HT1080 (cell line): ENCODE results near the genes CASP9 and CLCNKA.

RAMPAGE:
- cytosol, long total RNA: no peak
- long total RNA: no peak
- nucleus, long total RNA: no peak
These were observed 129.8 kb upstream of the TMEM51 start for GRCh38 chr1:15023598-15024359.

DNA sequence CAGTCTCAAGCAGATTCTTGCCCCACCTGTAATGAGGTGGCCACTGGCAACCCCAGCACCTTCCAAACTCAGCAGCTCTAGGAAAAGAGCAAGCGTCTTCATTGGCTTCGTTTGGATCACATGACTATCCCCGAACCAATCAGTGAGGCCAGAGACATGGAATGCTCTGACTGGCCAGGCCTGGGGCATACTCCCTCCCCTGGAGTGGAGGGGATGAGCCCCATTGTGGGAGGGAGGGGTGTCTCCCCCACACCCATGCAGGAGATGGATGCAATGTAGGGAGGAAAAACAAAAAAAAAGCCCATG lies 32.5 kb downstream of the FHAD1 start:
RAMPAGE:
- cytosol, long total RNA: no peak
- long total RNA: no peak
- nucleus, long total RNA: no peak

GRCh38 chr1:15308655-15309130 lies 61.7 kb downstream of the FHAD1 start:
RAMPAGE:
- cytosol, long total RNA: no peak
- long total RNA: no peak
- nucleus, long total RNA: no peak

GRCh38 chr1:15326535-15327255 lies 79.7 kb downstream of the FHAD1 start:
RAMPAGE:
- cytosol, long total RNA: no peak
- long total RNA: no peak
- nucleus, long total RNA: no peak

DNA sequence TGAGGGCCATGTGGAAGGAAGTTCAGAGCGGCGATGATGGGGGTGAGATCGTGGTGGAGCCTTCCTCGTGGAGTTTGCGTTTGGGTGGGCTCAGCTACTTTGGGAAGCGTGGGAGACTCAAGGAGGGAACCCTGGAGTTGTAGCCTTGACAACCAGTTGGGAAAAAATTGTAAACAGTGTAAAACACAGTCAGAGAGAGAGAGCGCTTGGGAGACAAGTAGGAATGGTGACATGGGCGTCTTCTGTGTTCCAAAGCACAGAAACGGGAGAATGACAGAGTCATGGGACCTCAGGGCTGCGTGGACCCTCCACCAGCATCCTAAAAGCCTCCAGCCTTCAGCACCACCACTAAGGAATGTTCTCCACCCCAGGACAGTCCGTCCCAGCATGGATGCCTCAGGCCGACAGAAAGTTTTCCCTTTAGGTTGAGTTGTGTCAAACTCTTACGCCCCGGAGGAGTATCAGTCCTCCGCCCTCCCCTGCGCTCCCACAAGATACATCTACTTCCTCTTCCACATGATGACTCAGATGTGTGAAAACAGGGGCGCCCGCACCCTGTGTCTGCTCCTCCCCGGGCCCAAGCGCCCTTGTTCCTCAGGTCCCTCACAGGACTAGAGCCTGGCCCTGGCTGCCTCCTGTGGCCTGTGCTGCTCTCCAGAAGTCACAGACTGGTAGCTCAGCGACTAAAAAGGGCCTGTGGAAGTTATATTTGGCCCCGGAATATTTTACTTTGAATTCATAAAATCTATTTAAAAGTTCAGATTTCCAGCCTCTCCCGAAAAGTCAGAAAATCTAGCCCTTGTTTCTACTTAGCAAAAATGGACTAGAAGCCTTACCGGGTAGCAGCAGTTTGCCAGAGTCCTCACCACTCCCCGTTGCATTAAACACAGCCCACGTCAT lies 63.9 kb upstream of the EFHD2 start:
RAMPAGE:
- cytosol, long total RNA: no peak
- long total RNA: no peak
- nucleus, long total RNA: no peak

DNA sequence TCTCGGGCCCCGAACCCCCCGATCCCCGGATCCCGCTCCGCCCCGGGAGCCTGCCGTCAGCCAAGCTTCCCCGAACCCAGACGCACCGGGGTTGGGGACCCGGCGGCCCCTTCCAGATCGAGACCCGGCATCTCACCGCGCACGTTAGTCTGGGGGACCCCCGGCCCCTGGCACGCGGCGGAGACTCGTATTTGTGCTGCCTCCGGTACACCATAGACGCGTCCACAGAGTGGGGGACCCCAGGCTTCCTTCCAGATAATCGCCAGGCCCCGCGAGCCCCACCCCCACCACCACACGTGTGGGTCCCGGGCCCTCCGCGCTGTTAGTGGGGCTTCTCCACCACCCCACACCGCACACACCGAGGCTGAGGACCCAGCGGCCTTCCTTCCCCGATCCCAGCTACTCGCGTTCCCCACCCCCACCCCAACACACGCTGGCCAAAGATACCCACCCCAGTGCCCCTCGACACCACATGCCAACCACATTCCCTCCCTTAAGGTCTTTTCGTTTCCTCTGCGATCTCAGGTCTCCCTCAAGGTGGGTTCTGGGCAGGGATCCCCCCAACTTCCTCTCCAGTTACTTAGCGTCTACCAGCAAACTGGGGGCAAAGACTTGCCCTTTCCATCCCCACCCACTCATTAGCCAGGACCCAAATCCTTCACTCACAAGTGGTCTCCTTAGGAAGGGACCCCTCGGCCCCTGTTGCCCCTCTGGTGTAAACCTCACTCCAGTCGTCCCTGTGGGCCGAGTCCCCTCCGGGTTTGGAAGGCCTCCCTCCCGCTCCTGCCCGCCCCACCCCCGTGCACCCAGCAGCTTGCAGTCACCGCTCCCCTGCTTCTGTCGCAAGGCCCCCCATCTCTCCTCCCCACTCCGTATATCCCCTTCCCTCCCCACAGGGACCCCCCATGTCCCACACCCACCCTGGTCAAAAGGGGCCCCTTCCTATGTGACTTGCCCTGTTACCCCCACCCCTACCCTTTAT lies 928 bp downstream of the EFHD2 start:
RAMPAGE:
- cytosol, long total RNA: no peak
- long total RNA: no peak
- nucleus, long total RNA: no peak

DNA sequence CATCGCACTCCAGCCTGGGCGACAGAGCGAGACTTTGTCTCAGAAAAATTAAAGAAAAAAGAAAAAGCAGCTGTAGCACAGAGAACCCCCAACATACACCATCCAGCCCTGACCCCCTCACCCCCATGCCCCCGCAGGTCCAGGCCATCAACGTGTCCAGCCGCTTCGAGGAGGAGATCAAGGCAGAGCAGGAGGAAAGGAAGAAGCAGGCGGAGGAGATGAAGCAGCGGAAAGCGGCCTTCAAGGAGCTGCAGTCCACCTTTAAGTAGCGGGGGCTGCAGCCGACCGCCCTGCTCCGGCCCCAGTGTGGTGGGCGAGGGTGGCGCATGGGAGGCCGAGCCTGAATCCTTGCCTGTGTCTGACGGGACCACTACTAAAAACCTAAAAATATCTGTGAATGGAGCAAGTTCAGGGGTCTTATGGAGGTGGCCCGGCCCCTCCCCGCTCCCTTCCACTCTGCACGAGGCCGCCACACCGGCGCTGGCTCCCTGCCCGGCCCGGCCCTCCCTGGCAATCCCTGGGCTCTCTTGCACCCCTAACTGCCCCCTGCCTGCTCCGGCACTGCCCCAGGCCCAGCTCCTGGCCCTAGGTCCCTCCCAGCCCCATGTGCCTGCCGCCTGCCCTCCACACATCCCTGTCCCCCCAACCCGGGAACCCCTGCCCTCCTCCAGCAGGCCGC lies 9.6 kb upstream of the CTRC start:
RAMPAGE:
- cytosol, long total RNA: no peak
- long total RNA: no peak
- nucleus, long total RNA: no peak

GRCh38 chr1:15524131-15524998 lies at the start of gene CASP9:
CASP9 (minus strand) TSS chr1:15524215.
RAMPAGE:
- cytosol, long total RNA: no peak
- long total RNA: no peak
- nucleus, long total RNA: no peak

DNA sequence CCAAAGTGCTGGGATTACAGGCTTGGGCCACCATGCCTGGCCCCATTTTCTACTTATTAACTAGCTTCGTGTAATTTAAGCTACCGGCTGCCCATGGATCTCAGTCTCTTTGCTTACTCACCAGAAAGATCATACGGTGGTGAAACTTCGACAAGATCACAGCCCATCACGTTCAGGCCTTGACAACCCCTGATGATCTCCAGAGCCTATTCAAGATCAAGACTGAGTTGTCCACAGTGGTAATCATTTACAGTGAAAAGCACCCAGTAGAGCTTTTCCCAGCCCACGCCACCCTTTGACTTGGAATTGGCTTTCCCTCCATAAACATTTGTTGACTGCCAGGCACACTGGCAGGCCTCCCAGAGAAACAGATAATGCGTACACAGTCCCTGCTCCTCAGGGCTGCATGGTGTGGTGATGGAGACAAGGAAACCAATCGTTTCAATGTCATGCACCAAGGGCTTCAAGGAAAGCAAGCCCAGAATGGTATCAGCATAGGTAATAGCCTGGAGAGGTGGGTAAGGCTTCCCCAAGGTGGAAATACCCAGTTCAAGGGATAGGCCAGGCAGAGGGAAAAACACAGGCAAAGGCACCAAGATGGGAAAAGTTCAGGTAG lies 10.1 kb downstream of the AGMAT start:
RAMPAGE:
- cytosol, long total RNA: no peak
- long total RNA: no peak
- nucleus, long total RNA: no peak

DNA sequence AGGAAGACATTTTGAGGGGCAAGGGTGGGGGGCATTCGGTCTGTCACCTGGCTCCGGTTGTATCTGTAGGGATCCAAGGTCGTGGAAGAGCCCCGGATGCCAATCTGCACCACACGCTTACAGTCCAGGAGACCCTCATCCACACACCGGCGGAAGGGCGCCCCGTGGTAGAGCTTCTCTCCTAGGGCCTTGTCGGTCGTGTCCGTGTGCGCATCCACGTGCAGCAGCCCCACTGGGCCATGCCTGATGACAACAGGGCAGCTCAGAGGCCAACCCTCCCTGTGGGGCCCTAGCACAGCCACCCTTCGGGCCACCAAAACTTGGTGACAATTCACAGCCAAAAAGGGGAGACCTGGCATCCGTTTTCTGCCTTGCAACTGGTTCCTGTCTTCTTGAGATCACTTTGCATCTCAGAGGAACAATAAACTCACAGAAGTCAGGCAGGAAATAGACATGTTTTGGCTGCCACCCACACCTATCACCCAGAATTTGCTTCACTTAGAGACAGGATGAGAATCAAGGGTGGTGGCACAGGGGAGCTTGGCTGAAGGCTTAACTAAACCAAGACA lies 6.0 kb downstream of the AGMAT start:
RAMPAGE:
- cytosol, long total RNA: no peak
- long total RNA: no peak
- nucleus, long total RNA: no peak

DNA sequence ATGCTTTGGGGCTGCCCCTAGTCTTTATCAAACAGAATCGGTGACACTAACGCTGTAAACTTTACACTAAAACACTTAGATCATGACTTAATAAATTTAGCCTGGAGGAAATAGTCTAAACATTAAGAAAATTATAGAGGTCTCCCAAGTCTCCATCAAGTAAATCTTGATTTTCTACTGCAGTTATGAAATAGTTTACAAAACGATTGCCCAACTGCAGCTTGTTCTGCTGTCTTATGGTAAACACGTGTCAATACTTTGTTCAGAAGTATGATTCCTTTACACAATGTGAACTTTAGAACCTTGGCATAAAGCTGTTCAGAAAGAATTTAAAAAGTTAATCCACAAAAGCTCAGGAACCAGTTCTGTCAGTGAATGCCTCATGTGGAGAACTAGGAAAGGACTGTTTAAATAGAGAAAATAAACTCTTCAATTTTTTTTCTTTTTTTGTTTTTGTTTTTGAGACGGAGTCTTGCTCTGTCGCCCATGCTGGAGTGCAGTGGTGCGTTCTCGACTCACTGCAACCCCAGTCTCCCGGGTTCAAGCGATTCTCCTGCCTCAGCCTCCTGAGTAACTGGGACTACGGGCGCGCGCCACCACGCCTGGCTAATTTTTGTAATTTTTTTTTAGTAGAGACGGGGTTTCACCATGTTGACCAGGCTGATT lies 1.6 kb downstream of the DDI2 start:
RAMPAGE:
- cytosol, long total RNA: no peak
- long total RNA: no peak
- nucleus, long total RNA: no peak

RAMPAGE:
- cytosol, long total RNA: no peak
- long total RNA: no peak
- nucleus, long total RNA: no peak
These were observed 8.0 kb upstream of the RSC1A1 start for GRCh38 chr1:15651302-15652208.

DNA sequence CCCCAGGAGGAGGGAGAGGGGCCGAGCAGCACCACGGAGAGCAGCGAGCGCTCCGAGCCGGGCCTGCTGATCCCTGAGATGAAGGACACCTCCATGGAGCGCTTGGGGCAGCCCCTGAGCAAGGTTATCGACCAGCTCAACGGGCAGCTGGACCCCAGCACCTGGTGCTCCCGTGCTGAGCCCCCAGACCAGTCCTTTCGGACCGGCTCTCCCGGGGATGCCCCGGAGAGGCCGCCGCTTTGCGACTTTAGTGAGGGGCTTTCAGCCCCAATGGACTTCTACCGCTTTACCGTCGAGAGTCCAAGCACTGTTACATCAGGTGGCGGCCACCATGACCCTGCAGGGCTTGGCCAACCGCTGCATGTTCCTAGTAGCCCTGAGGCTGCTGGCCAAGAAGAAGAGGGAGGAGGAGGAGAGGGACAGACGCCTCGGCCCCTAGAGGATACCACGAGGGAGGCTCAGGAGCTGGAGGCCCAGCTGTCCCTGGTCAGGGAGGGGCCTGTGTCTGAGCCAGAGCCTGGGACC lies 8.8 kb upstream of the SLC25A34 start:
RAMPAGE:
- cytosol, long total RNA: no peak
- long total RNA: no peak
- nucleus, long total RNA: no peak

DNA sequence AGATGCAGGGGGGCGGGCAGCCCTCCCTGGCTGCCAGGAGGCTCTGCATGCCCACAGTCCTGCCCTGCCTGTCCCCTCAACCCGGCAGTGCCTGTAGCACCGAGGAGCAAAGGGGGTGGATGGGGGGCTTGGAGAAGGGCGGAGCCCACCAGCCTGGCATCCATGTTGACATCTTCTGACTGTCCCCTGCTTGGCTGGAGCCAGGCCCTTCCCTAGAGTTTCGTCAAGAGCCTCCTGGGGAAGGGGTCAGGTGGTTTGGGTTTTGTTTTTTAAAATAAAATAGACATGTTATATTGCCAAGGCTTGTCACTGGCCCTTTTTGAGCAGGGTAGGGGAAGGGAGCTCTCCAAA lies 1.6 kb upstream of the SLC25A34 start:
RAMPAGE:
- cytosol, long total RNA: no peak
- long total RNA: no peak
- nucleus, long total RNA: no peak

DNA sequence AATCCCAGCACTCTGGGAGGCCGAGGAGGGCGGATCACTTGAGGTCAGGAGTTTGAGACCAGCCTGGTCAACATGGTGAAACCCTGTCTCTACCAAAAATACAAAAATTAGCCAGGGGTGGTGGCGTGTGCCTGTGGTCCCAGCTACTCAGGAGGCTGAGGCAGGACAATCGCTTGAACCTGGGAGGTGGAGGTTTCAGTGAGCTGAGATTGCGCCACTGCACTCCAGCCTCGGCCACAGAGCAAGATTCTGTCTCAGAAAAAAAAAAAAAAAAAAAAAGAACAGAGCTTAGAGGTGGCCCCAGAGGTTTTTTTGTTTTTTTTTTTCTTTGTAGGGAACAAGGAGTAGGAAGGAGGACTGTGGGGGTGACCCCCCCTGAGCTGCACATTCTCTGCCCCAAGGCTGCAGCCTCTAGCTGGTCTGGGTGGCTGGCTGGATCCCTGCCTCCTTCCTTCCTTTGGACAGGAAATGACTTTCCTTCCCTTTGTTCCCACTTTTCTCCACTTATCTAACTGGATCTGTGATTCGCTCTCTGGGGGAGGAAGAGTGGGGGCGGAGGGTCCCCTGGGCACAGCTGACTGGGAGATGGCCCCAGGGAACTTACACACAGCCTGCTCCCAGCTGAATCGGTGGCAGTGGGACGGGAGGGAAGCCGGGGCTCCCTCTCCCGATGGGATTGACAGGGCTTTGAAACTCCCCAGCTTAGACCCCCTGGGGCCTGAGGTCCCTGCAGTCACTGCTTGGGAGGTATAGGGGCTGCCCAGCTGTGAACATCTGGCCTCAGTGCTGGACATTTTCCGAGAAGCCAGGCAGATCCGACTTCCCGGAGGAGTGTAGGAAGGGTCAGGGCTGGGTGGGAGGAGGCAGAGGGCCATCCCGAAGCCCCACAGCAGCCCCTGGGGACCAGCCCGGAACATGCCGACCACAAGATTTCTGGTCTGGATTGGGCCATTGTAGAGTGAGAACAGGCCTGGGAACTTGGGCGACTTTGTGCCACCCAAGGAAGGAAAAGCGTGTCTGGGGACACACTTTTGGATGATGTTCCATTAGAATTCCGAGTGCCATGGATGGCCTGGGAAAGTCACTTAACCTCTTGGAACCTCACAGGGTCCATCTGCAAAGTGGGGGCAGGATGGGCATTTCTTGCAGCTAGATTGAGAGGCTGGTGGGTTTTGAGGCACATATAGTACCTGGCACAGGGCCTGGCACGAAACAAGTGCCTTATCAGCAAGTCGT lies 2.1 kb downstream of the FBLIM1 start:
RAMPAGE:
- cytosol, long total RNA: no peak
- long total RNA: no peak
- nucleus, long total RNA: no peak

RAMPAGE:
- cytosol, long total RNA: no peak
- long total RNA: no peak
- nucleus, long total RNA: no peak
These were observed 8.0 kb upstream of the UQCRHL start for GRCh38 chr1:15815409-15815950.

DNA sequence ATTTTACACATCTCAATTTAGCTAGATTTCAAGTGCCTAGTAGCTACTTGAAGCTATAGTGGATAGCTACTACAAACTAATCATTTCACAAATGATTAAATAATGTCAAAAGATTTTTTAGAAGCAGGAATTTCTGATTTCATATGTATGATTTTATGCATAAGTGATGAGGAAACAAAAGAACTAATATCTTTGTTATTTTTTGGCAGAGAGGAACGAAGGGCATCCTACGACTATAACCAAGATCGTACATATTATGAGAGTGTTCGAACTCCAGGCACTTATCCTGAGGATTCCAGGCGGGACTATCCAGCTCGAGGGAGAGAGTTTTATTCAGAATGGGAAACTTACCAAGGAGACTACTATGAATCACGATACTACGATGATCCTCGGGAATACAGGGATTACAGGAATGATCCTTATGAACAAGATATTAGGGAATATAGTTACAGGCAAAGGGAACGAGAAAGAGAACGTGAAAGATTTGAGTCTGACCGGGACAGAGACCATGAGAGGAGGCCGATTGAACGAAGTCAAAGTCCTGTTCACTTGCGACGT lies 47.9 kb downstream of the ZBTB17 start:
RAMPAGE:
- cytosol, long total RNA: no peak
- long total RNA: no peak
- nucleus, long total RNA: no peak

GRCh38 chr1:15930025-15930910 lies 45.6 kb downstream of the ZBTB17 start:
RAMPAGE:
- cytosol, long total RNA: no peak
- long total RNA: no peak
- nucleus, long total RNA: no peak

DNA sequence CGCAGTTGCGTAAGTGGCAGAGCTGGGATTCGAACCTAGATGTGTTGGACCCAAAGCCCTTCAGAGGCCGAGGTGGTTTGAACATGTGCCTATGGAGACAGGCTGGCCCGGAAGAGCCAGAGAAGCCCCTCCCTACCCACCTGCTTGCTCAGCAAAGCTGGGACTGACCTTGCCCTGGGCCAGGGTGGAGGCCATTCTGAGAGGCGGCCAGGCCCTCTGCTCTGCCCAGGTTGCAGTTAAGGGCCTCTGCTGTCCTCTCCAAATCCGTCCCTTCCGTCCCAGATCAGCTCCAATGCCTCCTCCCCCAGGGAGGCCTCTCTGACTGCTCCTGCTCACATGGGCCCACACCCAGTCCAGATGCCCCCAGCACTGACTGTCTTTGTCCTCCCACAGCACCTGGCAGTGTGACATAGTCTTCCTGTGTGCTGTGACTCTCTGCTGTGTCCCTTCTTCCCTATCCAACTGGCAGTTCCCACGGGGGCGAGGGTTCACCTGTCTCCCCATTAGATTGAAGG lies 1.2 kb upstream of the HSPB7 start:
RAMPAGE:
- cytosol, long total RNA: no peak
- long total RNA: no peak
- nucleus, long total RNA: no peak

GRCh38 chr1:16021682-16022270 lies at the start of gene CLCNKA:
CLCNKA (plus strand) TSS chr1:16022036.
RAMPAGE:
- cytosol, long total RNA: no peak
- long total RNA: no peak
- nucleus, long total RNA: no peak